Mesangial cell (primary cell): Measurements from ENCODE around the gene CXorf51A.

DNA sequence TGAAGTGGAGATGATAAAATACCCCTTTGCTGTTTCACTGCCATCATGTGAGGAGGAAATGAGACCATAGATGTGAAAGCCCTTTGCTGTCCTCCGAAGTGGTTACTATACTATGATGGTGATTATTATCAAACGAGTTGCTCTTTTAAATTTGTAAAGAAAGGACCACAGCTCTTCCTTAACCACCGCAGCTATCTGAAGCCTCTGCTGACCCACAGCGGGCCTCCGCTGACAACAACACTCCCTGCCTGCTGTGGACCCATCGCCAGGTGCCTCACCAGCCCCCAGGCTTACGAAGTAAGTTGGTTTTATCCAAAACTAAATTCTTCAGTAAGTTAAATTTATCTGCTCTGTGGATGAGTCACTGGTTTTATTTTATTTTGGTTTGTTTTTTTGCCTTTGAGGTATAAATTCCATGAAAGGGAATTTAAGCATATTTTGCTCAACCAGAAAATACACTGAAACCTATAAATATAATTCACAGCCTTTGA, 54.7 kb downstream of the SLC9A6 start:
- RAMPAGE, long total RNA, result no peak

DNA sequence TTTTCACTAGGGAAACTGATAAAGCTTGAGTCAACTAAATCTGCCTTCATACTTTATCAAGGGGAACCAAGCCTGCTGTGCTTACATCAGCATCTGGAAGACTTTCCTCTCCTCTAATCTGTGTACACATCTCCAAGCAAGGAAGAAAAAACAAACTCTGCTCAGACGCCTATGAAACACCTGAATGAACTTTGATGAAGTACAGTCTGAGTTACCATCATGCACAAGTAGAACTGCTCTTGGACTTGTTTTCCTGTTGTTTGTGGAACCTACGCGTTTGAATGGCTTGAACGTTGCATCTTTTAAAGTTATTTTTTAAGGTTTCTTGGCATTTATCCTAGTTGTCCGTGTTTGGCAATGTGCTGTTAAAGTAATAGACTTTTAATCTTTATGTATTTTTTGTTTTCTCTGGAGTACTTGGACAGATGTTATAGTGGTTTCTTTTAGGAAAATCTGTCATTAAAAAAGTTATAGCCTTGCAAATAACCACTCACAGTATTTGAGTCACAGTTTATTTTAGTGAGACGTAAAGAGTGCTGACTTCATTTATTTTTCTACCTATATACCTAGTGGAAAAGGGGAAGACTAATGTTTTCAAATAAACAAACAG, 61.5 kb downstream of the SLC9A6 start:
- RAMPAGE, long total RNA, result no peak

GRCh38 chrX:136166036-136166824, 30.6 kb upstream of the FHL1 start:
- RAMPAGE, long total RNA, result no peak

GRCh38 chrX:136204399-136205121, 7.7 kb downstream of the FHL1 start:
- RAMPAGE, long total RNA, result no peak

- RAMPAGE, long total RNA, result no peak
Observed at GRCh38 chrX:136206713-136207212, 9.9 kb downstream of the FHL1 start.

DNA sequence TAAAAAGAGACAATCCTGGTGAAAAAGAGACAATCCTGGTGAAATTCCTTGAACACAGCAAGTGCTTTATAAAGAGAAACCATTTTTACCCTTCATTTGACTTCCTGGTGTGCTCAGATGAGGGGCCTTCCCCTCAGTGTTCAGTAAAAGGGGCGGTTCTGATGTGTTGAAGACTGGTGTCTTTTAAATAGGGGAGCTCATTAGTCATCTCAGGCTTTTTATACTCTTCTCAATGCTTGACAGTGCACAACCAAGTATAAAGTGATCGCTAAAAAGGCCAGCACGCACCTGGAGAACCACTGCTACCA, 30.7 kb upstream of the CD40LG start:
- RAMPAGE, long total RNA, result no peak

DNA sequence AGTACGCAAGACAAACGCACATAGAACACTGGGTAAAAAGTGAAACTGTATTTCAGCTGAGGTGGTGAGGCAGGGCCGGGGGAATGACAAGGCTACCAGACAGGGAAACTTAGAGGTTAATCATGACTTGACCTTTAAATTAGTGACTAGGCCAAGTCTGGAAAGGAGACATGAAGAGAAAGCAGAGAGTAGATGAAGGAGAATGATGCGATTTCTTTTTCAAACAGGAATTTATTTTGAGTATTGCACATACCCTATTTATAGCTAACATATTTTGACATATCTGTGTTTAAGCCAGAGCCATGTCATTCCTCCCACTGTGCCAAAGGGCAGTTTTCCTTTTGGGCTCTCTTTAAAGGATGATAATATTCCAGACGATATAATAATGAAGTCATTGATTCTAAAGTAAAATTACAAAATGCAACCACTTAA, 49.4 kb downstream of the ARHGEF6 start:
- RAMPAGE, long total RNA, result no peak

GRCh38 chrX:136868353-136869409, 11.8 kb downstream of the RBMX start:
- RAMPAGE, long total RNA, result no peak

- RAMPAGE, long total RNA, result no peak
Observed at GRCh38 chrX:136959160-136959821, 74.5 kb downstream of the GPR101 start.

- RAMPAGE, long total RNA, result no peak
Observed at GRCh38 chrX:137031919-137032190, 1.9 kb downstream of the GPR101 start.

DNA sequence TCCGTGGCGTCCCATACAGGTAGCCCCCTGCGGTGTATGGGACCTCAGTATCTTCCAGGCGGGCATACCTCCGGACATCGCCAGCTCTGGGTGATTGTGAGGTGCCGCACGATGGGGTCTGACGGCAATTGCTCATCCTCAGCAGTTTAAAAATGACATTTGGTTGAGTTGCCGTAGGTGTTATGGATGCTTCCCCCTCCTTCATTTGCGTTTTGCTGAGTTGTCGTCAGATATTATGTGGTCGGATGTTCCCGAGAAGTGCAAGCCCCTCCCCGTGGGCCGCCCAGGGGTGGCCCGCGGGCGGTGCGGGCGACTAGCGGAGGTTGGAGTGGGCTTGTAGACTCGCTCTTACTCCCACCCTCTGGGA, 18.3 kb upstream of the GPR101 start:
- RAMPAGE, long total RNA, result no peak

DNA sequence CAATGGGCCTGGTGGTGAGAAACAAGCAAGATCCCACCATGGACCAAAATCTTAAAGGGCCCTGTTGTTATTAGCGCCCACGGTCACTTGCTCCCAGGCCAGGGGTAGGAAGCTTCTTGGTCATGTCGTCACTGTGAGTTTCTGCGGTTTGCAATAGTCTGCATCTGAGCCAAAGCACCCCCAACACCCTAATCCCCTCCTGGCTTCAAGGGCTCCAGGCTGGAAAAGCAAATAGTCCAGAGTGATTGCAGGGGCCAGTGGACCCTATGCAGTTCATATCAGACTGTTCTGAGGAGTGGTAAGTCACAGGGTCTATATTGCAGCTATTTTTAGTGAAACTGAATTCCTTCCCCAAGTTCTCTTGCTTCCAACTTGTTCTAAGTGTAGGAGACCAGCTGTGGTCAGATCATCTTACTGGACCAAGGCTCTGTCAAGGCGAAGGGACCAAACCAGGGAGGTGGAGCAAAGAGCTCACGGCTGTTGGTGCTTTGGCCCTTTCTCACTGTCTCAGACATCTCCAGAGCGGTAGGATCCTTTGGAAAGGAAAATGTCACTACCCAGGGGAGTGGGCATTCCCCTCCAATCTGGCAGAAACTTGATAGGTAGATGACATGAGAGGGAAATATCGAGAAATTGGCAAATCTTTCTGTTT, 307.8 kb upstream of the F9 start:
- RAMPAGE, long total RNA, result no peak

GRCh38 chrX:139848847-139850272, 83.5 kb downstream of the ATP11C start:
- RAMPAGE, long total RNA, result no peak

DNA sequence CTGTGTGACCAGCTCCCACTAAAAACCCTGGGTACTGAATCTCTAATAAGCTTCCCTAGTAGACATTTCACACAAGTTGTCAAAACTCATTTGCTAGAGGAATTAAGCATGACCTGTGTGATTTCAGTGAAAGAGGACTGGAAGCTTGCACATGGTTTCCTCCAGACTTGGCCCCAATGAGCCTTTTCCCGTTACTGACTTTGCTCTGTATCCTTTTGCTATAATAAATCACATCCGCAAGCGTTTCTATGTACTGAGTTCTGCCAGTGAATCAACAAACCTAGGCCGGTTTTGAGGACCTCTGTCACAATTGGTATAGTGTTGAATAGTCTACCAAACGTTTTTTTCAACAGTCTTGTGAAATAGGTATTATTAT, 8.2 kb downstream of the ATP11C start:
- RAMPAGE, long total RNA, result no peak

GRCh38 chrX:140070353-140070779, 21.1 kb upstream of the ENSG00000230707 start:
- RAMPAGE, long total RNA, result no peak

DNA sequence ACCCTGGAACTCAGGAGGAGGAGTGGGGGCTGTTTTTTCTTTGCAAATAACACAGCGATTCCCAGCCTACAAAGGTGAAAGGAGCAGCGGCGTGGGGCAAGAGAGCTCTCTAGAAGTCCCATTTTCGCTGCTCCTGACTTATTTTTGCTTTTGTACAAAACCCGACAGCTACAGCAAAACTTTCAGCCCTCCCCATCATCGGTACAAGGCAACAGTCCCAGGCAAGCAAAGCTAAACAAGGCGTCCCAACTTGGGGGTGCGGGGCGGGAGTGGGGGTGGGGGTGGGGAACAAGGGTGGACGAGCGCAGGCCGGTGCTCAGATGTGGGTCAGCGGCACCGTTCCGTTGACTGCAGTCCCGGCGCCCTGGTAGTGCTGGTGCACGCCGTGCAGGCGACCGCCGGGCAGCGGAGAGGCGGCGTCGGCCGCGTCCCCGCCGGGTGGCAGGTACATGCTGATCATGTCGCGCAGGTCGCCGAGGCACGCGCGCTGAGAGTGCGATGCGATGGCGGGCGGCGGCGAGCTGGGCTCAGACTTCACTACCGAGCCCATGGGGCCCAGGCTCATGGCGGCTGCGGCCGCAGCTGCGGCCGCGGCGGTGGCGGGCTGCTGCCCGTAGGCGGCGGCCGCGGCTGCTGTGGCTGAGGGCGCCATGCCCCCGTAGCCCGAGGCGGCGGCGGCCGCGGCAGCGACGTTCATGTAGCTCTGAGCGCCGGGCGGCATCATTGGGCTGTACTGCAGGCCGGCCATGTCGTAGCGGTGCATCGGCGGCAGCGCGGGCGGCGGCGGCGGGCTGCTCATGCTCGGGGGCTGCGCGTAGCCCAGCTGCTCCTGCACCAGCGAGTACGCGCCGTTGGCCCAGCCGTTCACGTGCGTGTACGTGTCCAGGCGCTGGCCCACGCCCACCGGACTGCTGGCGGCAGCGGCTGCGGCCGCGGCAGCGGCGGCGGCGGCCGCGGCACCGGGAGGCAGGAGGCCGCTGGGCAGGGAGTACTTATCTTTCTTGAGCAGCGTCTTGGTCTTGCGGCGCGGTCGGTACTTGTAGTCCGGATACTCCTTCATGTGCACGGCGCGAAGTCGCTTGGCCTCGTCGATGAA, 1.1 kb downstream of the SOX3 start:
- RAMPAGE, long total RNA, result no peak

DNA sequence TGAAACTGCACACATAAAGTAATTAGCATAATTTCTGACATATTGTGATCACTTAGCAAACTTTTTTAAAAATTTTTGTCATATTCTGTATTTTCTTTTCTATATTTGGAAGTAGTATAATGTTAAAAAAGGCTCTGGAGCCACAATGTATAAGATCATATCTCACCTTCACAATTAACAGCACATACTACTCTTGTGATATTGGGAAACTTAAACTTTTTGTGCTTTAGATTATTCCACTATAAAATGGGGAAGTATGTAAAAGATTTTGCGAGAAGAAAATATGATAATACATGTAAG, 322.6 kb upstream of the SPANXN4 start:
- RAMPAGE, long total RNA, result no peak

GRCh38 chrX:143633414-143634265, 2.3 kb downstream of the SLITRK4 start:
- RAMPAGE, long total RNA, result no peak

DNA sequence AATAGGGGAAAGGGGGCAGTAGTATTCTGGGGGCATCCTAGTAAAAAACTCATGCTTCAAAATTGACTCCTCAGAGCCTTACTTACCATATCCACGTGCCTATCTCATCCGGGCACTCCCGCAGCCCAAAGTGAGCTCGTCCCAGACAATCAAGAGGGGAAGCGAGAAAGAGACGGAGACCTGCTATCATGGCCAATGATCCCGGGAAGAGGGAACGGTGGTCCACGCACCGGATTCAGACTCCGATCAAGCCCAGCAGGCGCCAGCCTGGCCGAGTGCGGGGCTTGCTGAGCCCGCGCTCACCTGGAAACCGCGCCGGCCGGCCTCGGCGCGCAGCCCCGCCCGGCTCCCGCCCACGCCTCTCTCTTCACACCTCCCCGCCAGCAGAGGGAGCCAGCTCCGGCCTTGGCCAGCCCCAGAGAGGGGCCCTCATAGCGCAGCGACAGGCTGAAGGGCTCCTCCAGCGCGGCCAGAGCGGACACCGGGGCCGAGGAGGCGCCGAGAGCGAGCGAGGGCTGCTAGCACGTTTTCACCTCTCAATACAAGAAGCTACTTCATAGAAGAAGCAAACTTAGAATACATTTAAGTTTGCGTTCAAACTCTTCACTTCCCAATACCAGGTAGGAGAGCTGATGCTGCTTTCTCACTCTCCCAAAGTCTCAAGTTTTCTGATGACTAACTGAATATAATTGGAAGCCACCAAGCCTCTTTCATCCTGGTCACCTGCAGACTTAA, 36.8 kb upstream of the SPANXN2 start:
- RAMPAGE, long total RNA, result no peak

DNA sequence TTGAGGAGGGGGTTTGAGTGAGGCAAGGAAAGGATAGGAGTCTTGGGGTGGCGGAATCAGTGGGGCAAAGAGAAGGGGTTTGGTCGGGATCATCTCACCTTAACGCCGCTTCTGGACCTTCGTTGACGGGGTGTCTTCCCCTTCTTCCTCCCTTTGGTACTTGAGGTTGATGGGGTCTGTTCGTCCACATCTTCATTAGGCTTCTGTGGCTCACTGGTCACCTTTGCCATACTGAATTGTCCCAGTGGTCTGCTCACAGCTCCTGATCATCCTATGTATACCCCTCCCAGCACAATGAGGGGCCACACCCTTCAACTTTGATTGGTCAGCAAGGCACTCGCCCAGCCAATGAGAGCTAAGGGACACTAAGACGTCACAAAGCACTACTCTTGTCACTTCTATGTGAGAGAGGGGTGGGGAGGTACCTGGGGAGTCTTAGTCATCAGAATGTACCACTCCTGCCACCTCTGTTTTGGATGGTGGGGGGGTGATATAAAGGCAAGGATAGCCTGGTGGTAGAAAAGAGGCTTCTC, at the start of gene CXorf51A:
CXorf51A (minus strand) TSS at position 251 of the 533 bp plus-strand sequence.
- RAMPAGE, long total RNA, result no peak